Measurements from ENCODE around the gene GALNT5.

DNA sequence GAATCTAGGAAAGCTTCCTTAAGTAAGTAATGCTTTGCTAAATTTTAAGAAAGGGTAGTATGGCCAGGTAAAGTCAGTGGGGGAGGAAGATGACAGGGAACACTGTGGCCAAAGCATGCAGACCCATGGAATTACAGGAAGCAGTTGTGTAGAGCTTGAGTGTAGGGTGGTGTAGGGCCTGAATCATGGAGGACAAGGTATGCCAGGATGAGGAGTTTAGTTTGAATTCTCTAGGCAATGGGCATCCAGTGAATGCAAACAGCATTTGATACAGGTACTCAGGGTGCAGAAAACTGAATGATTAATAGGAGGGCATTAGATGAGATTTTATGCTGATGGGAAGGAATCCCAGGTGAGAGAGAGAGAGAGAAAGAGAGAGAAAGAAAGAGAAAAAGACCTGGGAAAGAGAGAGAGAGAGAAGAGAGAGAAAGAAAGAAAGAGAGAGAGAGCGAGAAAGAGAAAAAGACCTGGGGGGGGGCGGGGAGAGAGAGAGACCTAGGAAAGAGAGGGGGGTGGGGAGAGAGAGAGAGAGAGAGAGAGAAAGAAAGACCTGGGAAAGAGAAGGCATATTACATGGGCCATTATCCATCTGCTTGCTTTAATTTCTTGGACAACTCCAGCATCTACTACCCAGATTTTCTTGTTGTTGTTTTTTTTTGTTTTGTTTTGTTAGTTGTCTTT is 98.9 kb downstream of the GPD2 start:
- RAMPAGE, long total RNA = no peak
- RRBS = no CpG with 5 or more reads among the region's 2 CpGs

DNA sequence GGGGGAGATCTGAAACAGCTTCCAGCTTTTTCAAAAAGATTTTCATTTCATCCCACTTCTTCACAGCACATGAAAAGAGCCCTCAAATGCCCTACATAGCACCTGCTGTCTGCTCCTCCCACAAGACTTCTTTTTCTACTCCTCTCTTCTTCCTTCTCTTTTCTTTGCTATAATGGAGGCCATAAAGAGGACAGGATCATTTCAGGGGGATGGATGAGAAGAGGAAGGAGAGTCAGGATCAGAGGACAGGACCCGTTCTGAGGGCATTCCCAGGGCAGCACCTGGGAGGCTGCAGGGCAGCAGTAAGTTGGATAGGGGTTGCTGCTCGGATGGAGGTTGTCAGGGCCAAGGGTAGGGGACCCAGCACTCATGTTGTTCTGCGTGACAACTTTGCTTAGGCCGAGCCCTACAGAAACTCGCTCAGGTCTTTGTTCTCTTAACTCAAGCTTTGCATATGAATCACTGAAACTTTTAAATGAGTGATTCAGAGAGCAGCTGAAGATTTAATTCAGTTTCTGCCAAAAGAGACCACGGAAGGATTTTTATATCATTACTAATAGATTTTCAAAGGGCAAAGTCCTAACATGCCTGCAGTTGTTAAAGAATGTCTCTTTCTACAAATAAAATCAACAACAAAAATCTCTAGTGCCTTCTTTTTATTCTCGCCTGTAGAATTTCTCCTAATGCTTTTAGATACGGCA is 11.2 kb upstream of the GALNT5 start:
- RAMPAGE, long total RNA = no peak
- RRBS = no CpG with 5 or more reads among the region's 8 CpGs

DNA sequence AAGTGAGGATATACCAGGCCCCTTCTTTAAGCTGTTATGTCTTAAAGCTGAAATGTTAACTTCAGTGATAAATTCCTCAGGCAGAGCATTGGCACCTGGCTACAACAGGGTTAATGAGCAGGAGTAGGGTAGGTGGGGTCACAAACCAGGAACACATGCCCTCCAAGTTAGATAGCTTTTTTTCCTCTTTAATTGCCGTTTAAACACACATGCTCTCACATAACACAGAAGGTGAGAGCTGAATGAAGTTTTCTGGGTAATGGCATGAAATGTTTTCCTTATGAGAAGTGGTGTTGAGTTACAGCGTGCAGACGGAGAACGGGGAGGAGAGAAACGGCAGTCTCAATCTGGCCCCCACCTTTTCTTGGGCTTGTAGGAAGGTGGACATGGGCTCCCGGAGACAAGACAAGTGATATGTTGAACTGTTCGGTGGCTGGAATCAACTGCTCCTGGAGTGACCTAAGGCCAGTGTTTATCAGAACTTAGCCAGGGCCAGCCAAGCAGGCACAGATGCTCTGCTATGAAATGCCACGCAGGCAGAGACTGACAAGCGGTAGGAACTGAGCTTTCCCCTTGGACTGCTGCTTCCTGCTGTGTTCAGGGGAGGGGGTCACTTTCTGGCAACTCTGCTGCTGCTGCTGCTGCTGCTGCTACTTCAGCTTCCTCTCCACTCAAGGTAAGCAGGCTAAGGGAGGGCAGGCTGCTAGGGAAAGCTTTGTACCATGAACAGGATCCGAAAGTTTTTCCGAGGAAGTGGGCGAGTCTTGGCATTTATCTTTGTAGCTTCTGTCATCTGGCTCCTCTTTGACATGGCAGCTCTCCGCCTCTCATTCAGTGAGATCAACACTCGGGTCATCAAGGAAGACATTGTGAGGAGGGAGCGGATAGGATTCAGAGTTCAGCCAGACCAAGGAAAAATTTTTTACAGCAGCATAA is at the start of gene GALNT5:
Gene GALNT5, plus strand, starts transcription at position 345 of the 936 bp plus-strand sequence.
- RAMPAGE, long total RNA = no peak
- RRBS = no CpG with 5 or more reads among the region's 15 CpGs

DNA sequence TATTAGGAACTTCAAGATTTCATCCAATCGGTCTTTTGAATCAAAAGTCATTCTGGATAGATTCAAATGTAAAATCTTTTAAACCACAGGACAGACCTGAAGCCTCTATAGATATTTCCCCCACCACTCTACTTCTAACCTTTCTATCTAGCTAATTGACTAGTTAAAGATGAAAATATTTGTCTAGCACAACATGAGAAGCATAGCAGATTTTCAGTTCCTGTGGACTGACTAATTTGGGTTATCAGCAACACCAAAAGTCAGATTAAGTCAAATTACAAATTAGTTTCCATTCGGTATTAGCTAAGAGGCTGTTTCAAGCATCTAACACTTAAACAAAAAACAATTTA is 5.0 kb downstream of the CYTIP start:
- RAMPAGE, long total RNA = no peak
- RRBS = no CpG with 5 or more reads among the region's 2 CpGs

DNA sequence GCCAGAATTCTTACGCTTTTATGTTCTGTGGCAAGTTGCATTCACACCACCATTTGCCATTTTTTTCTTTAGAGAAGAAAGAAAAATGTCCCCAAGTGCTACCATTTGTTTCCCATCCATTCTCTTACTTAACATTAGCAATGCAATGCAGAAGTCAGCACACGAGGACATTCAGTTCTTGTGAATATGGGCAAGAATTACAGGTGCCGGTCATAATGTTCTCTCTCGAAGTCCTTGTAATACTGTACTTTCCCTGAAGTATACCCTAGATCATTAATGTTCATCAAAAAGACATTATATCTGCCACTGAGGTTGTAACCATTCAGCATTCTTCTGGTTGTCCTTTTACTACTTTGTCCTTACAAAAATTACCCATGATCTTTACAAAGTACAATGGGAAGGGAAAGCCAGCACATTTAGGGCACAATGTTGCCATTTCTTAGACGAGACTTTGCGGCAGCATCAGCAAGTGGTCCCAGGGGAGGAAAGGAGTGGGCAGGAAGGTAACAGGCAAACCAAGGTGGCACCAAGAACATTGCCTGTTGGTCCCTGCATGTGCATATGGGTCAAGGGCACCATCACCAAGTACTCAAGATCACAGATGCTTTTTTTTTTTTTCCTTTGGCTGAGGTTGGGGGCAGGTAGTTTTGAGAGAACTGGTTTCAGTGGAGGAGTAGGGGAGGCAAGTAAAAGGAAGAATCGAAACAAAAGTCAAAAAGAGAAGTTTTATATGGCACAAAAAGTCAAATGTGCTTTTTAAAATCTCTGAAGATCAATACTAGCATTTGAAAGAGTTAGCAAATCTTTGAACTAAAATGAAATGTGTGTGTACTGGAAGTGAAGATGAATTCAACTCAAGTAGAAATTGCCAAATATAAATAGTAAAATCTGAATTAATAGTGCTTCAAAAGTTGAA is 655 bp upstream of the CYTIP start:
- RAMPAGE, long total RNA = no peak
- RRBS = no CpG with 5 or more reads among the region's 7 CpGs

DNA sequence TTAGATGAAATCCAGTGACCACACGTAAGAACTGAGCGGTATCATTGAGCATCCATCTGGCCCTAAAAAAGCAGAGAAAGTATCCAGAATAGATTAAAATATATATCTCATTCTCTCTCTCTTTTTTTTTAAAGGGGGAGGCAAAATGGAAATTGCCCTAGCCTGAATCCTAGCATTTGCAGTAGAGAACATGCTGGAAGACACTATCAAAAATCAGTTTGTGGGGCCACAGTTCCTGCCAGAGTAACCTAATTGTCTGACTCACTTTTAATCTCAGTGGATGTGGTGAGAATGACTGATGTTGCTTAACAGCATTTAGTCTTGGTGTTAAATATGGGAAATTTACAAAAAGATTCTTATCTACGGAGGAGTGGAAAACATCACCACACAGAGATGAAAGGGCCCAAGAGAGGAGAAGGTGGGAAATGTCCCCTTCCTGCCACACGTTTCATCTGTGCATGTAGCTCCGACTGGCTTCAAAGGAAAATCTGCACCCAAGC is 20.3 kb upstream of the CYTIP start:
- RAMPAGE, long total RNA = no peak
- RRBS = no CpG with 5 or more reads among the region's 5 CpGs

GRCh38 chr2:157789928-157790630 is 86.1 kb downstream of the ACVR1 start:
- RAMPAGE, long total RNA = no peak
- RRBS = no CpG with 5 or more reads among the region's 4 CpGs

- RAMPAGE, long total RNA = no peak
- RRBS = no CpG with 5 or more reads among the region's 30 CpGs
Measured at GRCh38 chr2:158351149-158351914, 105.2 kb downstream of the CCDC148 start.

- RAMPAGE, long total RNA = no peak
- RRBS = 2% methylated on average over 2 of the region's 8 CpGs
Measured at GRCh38 chr2:158968145-158968287, 424 bp upstream of the TANC1 start.

DNA sequence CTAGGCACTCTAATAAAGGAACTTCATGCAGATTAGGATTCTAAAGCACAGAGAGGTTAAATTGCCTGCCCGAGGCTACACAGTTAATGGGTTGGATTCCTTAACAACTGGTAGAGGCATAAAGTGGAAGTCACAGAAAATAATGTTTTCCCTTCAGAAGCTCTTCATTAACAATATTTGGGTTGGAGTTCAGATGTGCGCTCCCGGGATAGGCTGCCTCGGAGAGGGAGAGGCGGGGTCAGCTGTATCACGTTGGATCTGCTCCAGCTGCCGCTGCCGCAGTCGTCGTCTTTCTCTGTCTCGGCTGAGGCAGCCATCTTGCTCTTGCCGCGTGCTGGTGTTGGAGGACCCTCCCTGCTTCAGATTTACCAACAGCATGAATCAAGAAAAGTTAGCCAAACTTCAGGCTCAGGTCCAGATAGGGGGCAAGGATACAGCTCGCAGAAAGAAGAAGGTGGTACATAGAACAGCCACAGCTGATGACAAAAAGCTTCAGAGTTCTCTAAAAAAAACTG is 35.1 kb downstream of the TANC1 start:
- RAMPAGE, long total RNA = no peak
- RRBS = no CpG with 5 or more reads among the region's 14 CpGs

- RAMPAGE, long total RNA = no peak
- RRBS = no CpG with 5 or more reads among the region's 5 CpGs
Measured at GRCh38 chr2:159090876-159091225, 122.4 kb downstream of the TANC1 start.

DNA sequence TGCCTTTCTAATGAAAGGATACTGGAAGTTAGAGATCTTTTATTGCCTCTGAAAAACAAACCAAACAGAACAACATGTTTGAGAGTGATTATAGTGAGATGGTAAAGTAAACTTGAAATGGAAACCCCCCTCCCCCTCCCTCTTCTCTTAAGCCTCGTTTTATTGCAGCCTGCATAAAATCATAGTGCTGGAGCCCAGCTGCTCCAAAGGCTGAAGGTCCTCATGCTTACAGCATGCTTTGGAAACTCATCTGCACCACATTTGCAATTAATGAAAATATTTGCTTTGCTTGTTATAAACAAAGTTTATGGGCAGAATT is 125.1 kb downstream of the TANC1 start:
- RAMPAGE, long total RNA = no peak
- RRBS = no CpG with 5 or more reads among the region's 1 CpG

DNA sequence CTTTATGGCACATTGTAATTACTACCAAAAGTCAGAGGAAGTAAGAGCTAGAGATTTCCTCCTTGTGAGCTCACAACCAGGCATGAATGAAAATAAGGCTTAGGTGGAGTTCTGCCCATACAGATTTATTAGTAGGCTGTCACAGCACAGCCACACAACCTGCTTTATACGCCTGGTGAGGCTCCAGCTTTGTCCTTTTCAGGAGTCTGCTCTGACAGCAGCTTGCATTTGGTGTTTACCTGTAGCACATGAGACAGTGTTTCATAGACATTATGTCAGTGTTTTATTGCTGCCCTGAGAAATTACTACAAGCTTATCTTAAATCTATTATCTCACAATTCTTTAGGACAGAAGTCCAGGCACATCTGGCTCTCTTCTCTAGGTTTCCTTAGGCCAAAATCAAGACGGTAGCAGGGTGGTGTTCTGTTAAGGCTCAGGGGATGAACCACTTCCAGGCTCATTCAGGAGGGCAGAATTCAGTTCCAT is 156.7 kb downstream of the TANC1 start:
- RAMPAGE, long total RNA = no peak
- RRBS = no CpG with 5 or more reads among the region's 2 CpGs

DNA sequence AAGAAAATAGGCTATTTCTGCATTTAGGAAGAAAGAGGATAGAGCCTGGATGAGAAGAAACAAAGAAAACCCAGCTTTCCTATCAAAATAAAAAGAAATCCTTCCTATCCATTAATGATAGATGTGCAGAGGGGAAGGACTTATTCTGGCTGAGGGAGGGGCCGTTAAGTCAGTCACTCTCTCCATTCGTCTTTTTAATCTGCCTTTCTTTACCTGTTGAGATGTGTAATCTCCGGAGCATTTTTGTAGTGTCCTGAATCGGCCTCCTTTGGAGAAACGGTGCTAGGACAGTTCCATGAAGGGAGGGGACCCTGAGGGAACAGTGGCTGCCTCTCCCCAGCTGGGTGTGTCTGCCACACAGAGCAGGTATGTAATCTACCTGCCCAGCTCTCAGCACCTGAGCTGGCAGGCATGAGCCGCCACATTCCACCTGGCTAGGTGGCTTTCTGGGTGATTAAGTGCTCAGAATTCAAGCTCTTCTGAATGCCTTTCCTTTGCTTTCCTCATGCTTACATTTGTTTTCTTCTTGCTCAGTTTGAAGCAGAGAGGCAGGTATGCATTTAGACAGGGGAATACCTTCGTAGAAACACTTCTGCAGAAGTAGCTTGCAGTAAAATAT is 131.2 kb downstream of the WDSUB1 start:
- RAMPAGE, long total RNA = no peak
- RRBS = no CpG with 5 or more reads among the region's 7 CpGs

DNA sequence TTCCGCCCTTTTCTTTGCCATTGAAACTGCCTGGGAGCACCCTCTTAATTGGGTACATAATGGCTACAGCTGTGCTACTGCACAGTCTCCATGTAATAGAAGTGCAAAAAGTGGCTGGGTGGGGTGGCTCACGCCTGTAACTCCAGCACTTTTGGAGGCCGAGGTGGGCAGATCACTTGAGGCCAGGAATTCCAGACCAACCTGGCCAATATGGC is 60.8 kb downstream of the WDSUB1 start:
- RAMPAGE, long total RNA = no peak
- RRBS = no CpG with 5 or more reads among the region's 3 CpGs

- RAMPAGE, long total RNA = no peak
- RRBS = no CpG with 5 or more reads among the region's 2 CpGs
Measured at GRCh38 chr2:159347281-159347810, 60.8 kb upstream of the WDSUB1 start.

GRCh38 chr2:159383430-159383720 is 96.9 kb upstream of the WDSUB1 start:
- RAMPAGE, long total RNA = no peak
- RRBS = no CpG with 5 or more reads among the region's 2 CpGs

DNA sequence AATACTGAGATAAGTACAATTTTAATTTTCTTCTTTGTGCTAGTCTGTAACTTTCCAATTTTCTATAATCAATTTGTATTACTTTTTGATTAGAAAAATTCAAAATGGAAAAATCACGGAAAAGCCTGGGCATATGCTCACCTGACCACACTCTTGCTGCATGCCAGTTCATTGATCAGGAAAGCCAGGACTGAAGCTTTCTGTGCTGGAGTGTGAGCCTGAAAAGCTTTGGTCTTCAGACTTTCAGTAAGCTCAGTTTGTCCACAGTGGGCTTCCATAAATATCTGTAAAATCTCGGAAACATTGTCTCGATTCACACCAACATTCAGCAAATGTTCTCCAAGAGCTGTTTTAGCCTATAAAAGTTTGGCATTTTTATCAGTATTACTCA is 98.5 kb upstream of the WDSUB1 start:
- RAMPAGE, long total RNA = no peak
- RRBS = no CpG with 5 or more reads among the region's 3 CpGs

GRCh38 chr2:159412268-159412710 is 125.8 kb upstream of the WDSUB1 start:
- RAMPAGE, long total RNA = no peak
- RRBS = no CpG with 5 or more reads among the region's 7 CpGs

GRCh38 chr2:159712807-159713551 is 673 bp downstream of the MARCHF7 start:
- RAMPAGE, long total RNA = no peak
- RRBS = no CpG with 5 or more reads among the region's 41 CpGs

Measured in hepatocyte (in vitro differentiated cells and primary cell).